Measurements from ENCODE around the gene ZNF669.

GRCh38 chr1:245157128-245157548 lies 2.4 kb downstream of the KIF26B start:
- PRO-cap: no peak
- RAMPAGE, long total RNA, 5 experiments: no peak in any of the 5 experiments
- RRBS: no CpG with 5 or more reads among the region's 15 CpGs

DNA sequence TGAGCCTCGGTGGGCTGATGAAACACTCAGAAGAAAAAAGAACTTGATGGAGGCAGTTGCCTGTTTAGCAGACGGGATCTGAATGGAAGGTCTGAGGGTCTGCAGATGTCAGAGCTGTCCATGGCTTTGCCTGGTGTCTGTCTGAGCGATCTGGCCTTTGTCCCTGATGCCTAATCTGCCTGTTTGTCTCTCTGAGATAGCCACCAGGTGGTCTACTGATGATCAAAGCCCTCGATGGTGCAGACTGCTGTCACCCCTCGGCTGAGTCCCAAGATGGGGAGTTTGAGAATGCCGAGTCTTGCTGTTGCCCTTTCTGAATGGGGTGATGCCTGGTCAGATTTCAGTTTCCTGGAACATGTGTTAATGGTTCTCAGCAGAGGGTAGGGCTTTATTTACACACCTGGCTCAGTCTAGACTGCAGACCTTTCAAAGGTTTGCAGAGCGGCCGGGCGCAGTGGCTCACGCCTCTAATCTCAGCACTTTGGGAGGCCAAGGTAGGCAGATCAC lies 90.3 kb downstream of the KIF26B start:
- PRO-cap: no peak
- RAMPAGE, long total RNA, 5 experiments: no peak in any of the 5 experiments
- RRBS: no CpG with 5 or more reads among the region's 10 CpGs

GRCh38 chr1:245687706-245688437 lies 533.1 kb downstream of the KIF26B start:
- PRO-cap: no peak
- RAMPAGE, long total RNA, 5 experiments: no peak in any of the 5 experiments
- RRBS: 55% methylated on average over 18 of the region's 54 CpGs

GRCh38 chr1:245929880-245930323 lies 577.2 kb downstream of the SMYD3 start:
- PRO-cap: no peak
- RAMPAGE, long total RNA, 5 experiments: no peak in any of the 5 experiments
- RRBS: no CpG with 5 or more reads among the region's 4 CpGs

- PRO-cap: no peak
- RAMPAGE, long total RNA, 5 experiments: start-site peak on the minus strand in 1 of 5 experiments, at chr1:246083678-246083734 at its widest, 11 reads per replicate
- RRBS: no CpG with 5 or more reads among the region's 11 CpGs
These were observed 423.6 kb downstream of the SMYD3 start for GRCh38 chr1:246083297-246083962.

GRCh38 chr1:246103180-246104375 lies 403.5 kb downstream of the SMYD3 start:
- PRO-cap: no peak
- RAMPAGE, long total RNA, 5 experiments: start-site peak on the minus strand in 1 of 5 experiments, at chr1:246103632-246104129 at its widest, 9 to 11 reads per replicate
- RRBS: no CpG with 5 or more reads among the region's 7 CpGs

GRCh38 chr1:246253758-246254514 lies 253.1 kb downstream of the SMYD3 start:
- PRO-cap: no peak
- RAMPAGE, long total RNA, 5 experiments: no peak in any of the 5 experiments
- RRBS: no CpG with 5 or more reads among the region's 5 CpGs

GRCh38 chr1:246293701-246294783 lies 213.0 kb downstream of the SMYD3 start:
- PRO-cap: no peak
- RAMPAGE, long total RNA, 5 experiments: start-site peak on the minus strand in 2 of 5 experiments, at chr1:246293935-246294240 at its widest, 7 to 10 reads per replicate
- RRBS: no CpG with 5 or more reads among the region's 9 CpGs

GRCh38 chr1:246527381-246527685 lies 20.3 kb upstream of the SMYD3 start:
- PRO-cap: no peak
- RAMPAGE, long total RNA, 5 experiments: no peak in any of the 5 experiments
- RRBS: no CpG with 5 or more reads among the region's 2 CpGs

- PRO-cap: unidirectional peak, plus-strand start at chr1:246538172
- RAMPAGE, long total RNA, 5 experiments: no peak in any of the 5 experiments
- RRBS: 58% methylated on average over 1 of the region's 7 CpGs
These were observed 28.2 kb downstream of the TFB2M start for GRCh38 chr1:246537735-246538292.

DNA sequence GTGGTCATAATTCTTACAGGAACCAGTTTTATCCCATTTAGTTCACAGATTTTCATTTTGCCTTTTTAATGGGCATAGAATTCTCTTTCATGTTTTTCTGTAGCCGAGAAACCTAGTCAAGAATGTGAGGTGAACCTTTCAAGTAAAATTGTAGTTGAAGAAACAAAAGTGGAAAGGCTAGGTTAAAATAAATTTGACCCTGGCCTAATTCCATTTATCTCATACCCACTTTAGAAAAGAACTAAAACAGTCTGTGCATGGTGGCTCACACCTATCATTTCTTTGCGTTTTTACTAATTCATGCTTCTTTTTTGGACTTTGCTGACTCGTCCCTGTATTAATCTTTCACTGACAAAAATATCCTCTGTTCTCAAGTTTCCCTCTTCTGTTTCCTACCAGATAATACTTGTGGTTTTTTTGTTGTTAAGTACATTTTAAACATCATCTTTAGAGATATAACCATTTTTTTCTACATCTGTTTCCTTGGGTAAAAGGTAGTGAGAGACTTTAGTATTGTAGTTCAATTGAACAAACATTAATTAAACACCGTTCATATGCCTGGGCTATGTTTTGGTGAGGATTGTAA lies 11.4 kb downstream of the CNST start:
- PRO-cap: no peak
- RAMPAGE, long total RNA, 5 experiments: no peak in any of the 5 experiments
- RRBS: no CpG with 5 or more reads among the region's 4 CpGs

DNA sequence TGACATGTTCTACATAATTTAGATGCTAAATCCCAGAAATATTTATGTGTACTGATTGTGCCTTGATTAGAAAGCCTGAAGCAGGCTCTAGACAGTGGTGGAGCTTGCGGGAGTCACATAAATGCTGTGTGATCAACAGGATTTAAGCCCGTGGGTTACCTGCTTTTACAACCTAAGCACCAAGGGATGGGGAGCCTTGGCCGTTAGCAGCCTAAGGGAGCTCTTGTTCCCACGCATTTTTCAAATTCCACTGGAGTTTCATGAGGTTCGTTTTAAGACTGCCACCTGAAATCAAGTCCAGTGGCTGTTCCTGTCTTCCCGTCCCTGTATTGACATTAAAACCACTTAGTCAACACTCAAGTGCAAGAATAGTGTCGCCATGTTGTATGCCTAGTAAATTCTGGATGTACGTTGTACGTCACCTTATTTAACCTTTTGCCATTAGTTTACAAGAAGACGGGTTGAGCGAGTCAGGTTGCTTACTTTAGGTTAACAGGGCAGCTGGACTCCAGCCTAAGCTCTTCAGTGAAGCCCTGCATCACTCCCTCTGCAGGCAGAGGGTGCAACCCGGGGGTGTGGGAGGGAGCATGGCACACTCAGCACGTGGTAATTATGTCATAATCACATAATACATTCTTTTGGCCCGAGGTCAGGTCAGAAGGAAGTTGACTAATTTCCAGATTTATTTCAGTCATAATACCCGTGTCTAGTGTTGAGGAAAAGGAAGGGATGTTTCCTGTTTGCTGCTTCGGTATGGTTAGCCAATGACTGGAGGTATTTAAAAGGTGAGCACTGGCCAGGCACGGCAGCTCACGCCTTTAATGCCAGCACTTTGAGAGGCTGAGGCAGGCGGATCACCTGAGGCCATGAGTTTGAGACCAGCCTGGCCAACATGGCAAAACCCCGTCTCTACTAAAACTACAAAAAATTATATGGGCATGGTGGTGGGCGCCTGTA lies 42.5 kb downstream of the CNST start:
- PRO-cap: bidirectional peak, plus-strand start at position 568 of the sequence, minus-strand start at position 549 of the sequence
- RAMPAGE, long total RNA, 5 experiments: no peak in any of the 5 experiments
- RRBS: no CpG with 5 or more reads among the region's 21 CpGs

- PRO-cap: unidirectional peak, plus-strand start at chr1:246785007
- RAMPAGE, long total RNA, 5 experiments: no peak in any of the 5 experiments
- RRBS: 83% methylated on average over 2 of the region's 11 CpGs
These were observed 60.6 kb downstream of the SCCPDH start for GRCh38 chr1:246784795-246785191.

GRCh38 chr1:246810578-246810995 lies 86.4 kb downstream of the SCCPDH start:
- PRO-cap: no peak
- RAMPAGE, long total RNA, 5 experiments: no peak in any of the 5 experiments
- RRBS: no CpG with 5 or more reads among the region's 9 CpGs

- PRO-cap: no peak
- RAMPAGE, long total RNA, 5 experiments: start-site peak on the minus strand in 1 of 5 experiments, at chr1:246843806-246843846 at its widest, 10 reads per replicate
- RRBS: no CpG with 5 or more reads among the region's 4 CpGs
These were observed 88.0 kb downstream of the AHCTF1 start for GRCh38 chr1:246843655-246844140.

GRCh38 chr1:246874926-246876009 lies 56.5 kb downstream of the AHCTF1 start:
- PRO-cap: no peak
- RAMPAGE, long total RNA, 5 experiments: no peak in any of the 5 experiments
- RRBS: no CpG with 5 or more reads among the region's 8 CpGs

GRCh38 chr1:246962138-246962571 lies 30.4 kb upstream of the AHCTF1 start:
- PRO-cap: unidirectional peak, plus-strand start at chr1:246962302
- RAMPAGE, long total RNA, 5 experiments: no peak in any of the 5 experiments
- RRBS: no CpG with 5 or more reads among the region's 6 CpGs

- PRO-cap: no peak
- RAMPAGE, long total RNA, 5 experiments: no peak in any of the 5 experiments
- RRBS: no CpG with 5 or more reads among the region's 17 CpGs
These were observed 828 bp upstream of the ZNF670 start for GRCh38 chr1:247079375-247079903.

DNA sequence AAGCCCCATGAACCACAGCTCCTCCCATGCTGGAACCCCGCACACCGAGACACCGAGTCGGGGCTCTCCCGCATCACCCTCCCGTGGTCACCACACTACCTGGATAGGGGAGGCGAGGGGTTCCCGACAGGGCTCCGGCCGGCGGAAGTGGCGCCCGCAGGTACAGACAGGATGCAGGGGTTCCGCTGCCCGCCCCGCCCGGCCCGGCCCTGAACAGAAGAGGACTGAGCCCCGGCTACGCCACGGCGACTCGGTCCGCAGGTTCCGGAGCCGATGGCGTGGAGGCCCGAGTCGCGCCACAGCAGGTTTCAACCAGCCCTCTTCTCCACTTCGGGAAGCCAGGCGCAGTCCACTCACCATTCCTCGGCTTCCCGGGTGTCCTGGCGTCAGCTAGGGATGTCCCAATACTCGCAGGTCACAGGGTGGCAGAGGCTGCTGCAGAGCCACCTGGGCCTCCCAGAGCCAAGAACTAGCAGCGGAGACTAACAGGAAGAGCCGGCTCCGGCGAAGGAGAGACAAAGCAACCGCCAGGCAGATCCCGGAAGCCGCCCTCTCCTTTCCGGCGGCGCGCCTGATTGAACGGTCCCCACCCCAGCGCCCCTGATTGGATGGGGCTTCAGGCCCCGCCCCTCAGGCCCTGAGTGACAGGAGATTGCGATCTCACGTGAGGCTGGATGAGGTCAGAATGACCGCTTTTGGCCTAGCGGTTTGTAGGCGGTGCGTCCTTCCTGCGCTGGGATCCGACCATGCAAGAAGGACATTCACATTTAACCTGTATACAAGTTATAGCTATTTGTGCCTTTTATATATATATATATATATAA lies at the start of gene ZNF669:
ZNF669 (minus strand) TSS at position 517 of the 824 bp plus-strand sequence.
- PRO-cap: bidirectional peak, plus-strand start at position 722 of the sequence, minus-strand start at position 484 of the sequence
- RAMPAGE, long total RNA, 5 experiments: start-site peak on the minus strand in 5 of 5 experiments, centred at positions 500 to 527 of the sequence, 12 to 66 reads per replicate
- RRBS: 1% methylated on average over 20 of the region's 58 CpGs

DNA sequence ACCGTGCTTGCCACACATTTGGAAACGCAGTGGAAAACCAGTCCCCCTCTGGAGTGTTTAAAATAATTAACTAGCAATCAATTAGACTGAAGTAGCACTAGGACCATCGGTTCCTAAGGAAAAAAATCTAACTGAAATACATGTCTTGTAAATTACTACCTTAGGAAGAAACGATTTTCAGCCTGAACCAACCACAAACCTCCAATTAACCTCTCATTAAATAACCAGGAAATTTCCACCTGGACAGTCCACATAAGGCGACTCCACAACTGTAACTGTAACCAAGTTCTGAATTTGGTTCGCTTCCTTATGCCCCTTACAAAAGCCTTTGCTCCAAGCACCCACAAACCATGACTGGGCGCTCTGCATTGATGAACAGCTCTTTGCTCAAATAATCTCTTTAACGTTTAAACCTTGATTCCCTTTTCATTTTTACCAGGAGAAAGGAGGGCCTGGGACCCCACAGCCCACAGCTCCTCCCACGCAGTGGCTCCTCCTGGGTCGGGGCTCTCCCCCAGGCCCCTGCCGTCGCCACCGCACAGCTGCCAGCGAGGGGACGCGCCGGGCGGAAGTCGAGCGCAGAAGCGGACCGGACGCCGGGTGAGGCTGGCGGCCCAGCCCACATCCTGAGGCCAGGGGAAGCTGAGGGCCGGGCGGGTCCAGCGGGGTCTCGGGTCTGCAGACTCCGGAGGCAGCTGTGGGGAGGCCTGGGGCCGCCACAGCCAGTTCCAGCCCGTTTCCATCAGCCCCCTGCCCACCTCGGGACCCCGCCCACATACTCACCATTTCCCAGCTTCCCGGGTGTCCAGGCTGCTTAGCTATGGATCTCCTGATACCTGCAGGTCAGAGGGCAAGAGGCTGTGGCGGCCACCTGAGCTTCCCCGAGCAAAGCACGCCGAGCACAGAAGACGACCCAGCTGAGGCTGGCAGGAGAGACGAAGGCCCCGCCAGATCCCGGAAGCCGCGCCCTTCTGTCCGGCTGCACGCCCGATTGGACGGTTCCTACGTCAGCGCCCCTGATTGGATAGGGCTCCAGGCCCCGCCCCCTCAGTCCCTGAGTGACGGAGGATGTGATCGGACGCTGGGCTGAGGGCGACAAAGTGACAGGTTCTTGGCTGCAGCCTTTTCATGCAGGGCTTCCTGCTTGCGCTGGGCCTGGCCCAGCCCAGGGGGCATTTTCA lies 38.5 kb upstream of the ZNF124 start:
- PRO-cap: unidirectional peak, plus-strand start at position 581 of the sequence; unidirectional peak, plus-strand start at position 645 of the sequence; bidirectional peak, plus-strand start at position 1,098 of the sequence, minus-strand start at position 943 of the sequence
- RAMPAGE, long total RNA, 5 experiments: start-site peak on the minus strand in 5 of 5 experiments, centred at positions 814 to 942 of the sequence, 7 to 243 reads per replicate
- RRBS: 2% methylated on average over 10 of the region's 57 CpGs

Measured in stomach (tissue), 7 donors.